Measurements from ENCODE around the gene CFAP91.

DNA sequence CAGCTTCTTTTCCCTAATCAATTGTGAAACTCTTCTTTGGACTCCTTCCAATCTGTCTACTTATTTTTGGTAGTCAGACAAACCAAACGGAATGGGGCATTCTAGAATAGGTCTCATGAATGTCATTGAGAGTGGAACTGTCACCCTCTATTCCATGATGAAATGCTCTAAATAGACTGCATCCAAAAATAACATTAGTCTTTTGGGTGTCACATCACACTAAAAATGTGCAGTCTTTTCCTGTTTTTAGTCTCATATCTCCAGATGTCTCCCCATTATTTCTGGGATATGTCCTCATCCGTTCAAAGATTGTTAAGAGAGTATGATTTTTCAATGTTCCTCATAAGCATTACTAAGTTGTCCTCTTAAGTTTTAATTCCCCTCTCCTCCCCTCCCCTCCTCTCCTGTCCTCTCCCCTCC is 831.4 kb upstream of the LSAMP start:
- RRBS = no CpG with 5 or more reads among the region's 2 CpGs

DNA sequence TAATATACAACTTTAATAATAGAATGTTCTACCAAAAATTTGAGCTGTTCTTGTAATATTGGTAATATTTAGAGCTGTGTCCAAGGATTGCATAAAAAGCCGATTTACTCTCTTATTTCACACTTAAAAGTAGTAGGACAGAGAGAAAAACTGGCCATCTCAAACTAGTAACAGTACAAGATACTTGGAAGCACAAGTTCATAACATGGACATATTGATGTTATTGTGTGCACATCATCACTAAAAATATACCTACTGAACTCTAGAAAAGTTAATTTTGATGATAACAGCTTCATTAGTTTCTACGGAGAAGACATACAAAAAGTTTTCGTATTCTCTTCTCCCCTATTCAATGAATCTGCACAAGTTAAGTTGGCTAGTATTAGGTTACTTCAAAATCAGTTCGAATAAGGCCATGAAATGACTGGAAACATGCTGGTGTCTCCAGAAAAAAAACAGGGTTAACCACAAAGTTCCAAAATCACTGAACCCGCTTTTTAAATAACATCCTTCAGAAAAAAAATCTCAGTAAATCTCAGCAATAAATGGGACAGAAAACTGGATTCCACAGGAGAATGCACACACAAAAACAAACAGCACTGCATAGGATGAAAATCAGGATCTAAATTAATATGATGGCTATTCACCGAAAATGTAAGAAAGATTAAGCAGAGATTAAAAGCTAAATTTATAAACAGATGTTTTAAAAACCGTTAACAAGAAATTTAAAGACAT is 1.3 kb downstream of the IGSF11 start:
- RRBS = no CpG with 5 or more reads among the region's 7 CpGs

GRCh38 chr3:119257148-119257937 is 16.7 kb upstream of the B4GALT4 start:
- RRBS = no CpG with 5 or more reads among the region's 11 CpGs

DNA sequence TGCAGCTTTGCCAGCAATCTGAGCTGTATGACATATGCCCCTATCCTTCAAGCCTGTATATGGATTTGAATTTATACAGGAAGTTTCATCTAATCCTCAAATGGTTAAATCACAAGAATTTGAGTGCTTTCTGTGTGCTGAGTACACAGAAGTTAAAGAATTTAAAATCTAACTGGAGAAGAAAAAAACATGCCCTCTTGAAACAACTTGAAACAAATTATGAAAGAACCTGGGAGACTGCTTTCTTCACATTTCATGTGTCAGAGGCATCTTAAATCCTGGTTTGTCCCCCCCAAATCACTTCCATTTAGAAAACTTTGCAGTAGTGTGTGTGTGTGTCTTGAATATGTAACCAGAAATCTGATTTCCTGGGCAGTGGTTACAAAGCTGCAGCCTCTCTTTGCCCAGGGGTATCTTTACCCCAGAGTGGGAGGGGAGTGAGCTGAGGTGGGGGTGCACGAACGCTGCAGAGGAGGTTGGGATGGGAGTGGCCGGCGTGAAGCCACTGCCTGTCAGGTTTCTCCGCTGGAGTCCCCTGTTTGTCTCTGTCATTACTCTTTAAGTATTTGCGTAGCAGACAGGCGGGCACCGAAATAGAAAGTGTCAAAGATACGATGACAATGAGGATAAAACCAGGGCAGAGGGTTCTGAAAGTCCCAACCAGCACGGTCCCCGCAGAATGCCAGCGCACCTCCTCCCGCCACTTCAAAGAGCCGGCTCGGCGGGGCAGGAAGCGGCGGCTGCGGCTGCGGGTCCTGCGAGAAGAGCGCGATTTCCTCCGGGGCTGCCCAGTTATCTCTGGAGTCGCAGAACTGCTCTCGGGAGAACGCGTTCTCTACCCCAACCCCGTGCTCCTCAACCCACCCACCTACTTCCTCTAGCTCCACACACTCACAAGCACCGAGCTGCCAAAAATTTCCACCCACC is 541 bp upstream of the ARHGAP31 start:
- RRBS = 1% methylated on average over 11 of the region's 30 CpGs

- RRBS = no CpG with 5 or more reads among the region's 1 CpG
Measured at GRCh38 chr3:119305366-119305757, 11.2 kb downstream of the ARHGAP31 start.

GRCh38 chr3:119322901-119323750 is 28.9 kb downstream of the ARHGAP31 start:
- RRBS = 2% methylated on average over 12 of the region's 67 CpGs

- RRBS = no CpG with 5 or more reads among the region's 12 CpGs
Measured at GRCh38 chr3:119329401-119330408, 35.5 kb downstream of the ARHGAP31 start.

- RRBS = no CpG with 5 or more reads among the region's 10 CpGs
Measured at GRCh38 chr3:119352080-119353418, 58.4 kb downstream of the ARHGAP31 start.

DNA sequence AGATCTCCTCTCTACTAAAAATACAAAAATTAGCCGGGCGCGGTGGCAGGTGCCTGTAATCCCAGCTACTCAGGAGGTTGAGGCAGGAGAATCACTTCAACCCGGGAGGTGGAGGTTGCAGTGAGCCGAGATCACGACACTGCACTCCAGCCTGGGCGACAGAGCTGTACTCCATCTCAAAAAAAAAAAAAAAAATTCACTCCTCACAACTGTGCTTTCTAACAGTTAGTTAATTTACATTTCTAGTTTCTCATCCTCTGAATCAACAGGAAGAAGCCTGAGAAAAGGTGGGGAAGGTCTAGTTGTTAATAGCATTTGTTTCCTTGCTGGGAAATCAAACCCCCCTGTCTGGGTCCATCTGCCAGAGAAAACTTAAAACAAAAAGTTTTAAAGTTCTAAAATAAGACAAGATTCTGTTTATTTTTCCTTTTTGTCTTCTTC is 62.4 kb downstream of the TMEM39A start:
- RRBS = no CpG with 5 or more reads among the region's 7 CpGs

GRCh38 chr3:119430954-119431471 is 32.4 kb downstream of the TMEM39A start:
- RRBS = no CpG with 5 or more reads among the region's 2 CpGs

- RRBS = no CpG with 5 or more reads among the region's 7 CpGs
Measured at GRCh38 chr3:119459535-119460630, 3.5 kb downstream of the TMEM39A start.

GRCh38 chr3:119570002-119570696 is 9.1 kb upstream of the ADPRH start:
- RRBS = no CpG with 5 or more reads among the region's 8 CpGs

GRCh38 chr3:119598338-119598798 is 683 bp downstream of the PLA1A start:
- RRBS = no CpG with 5 or more reads among the region's 1 CpG

DNA sequence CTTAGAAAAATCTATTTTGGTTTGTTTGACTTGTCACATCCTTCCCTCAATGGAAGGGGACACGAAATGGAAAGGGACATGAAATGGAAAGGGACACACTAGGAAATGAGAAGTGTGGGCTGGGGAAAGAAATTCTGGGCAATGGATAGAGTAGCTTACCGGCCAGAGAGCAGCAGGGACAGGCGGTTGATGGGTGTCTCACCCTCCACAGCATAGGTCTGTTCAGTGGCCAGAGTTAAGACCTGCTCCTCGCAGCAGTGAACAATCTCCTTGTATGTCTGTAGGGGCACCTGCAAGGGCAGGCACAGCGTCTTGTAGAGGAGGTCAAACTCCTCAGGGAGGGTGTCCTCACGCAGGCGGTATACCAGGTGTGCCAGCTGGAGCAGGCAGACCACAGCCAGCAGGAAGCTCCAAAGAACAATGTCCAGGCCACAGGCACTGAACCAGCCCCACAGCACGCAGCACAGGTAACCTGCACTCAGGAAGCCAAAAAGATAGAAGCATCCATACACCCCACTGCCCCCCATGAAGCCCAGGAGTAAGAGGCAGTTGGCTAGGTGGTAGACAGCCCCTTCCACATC is 525 bp downstream of the POPDC2 start:
- RRBS = no CpG with 5 or more reads among the region's 8 CpGs

- RRBS = no CpG with 5 or more reads among the region's 6 CpGs
Measured at GRCh38 chr3:119676102-119676657, 1.0 kb downstream of the COX17 start.

DNA sequence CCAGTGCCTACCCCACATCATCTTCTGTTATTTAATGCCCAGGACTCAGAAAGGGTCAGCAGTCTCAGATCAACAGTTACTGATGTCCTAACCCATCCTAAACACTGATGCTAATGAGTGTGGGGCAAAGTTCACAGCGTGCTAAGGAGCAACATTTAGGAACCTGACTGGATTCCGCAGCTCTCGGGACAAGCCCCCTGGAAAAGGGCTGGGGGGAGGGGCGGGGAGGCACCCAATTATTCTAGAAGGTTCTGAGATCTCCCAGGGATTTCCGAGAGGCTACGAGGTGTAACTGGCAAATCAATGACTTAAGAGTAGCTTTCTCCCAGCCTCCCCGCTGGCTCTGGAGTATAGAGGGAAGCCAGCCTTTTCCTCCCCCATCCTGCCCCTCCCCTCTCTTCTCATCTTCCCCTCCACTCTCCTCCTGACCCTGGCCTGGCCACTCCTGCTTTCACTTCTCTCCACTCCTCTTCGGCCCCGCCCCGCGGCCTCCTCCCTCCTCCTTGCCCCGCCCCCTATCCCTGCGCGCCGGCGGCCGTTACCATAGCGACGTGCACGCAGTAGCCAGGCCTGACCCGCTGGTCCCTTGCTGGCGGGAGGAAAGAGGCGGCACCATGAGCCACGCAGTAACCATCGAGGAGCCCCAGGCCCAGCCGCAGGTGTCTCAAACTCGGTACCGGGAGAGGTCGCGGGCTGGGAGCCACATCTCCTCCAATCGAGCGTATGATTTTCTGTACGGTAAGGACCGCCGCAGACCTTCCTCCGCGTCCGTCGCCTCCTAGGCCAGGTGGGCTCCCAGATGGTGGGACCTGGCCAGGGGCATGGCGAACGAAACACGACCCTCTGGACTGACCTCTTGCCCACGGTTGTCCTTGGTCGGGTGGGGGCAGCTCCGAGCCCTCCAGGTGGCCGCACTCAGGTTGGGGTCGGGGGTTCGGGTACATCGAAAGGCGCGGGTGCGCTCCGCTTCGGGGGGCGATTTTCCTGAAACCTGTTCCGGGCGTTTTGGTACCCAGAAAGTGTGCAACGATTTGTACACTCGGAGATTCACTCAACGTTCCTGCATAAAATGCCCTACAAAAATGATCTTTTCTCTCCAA is at the start of gene CFAP91:
TSS of gene CFAP91 (plus strand) at position 538 of the 1,100 bp plus-strand sequence.
- RRBS = no CpG with 5 or more reads among the region's 60 CpGs

DNA sequence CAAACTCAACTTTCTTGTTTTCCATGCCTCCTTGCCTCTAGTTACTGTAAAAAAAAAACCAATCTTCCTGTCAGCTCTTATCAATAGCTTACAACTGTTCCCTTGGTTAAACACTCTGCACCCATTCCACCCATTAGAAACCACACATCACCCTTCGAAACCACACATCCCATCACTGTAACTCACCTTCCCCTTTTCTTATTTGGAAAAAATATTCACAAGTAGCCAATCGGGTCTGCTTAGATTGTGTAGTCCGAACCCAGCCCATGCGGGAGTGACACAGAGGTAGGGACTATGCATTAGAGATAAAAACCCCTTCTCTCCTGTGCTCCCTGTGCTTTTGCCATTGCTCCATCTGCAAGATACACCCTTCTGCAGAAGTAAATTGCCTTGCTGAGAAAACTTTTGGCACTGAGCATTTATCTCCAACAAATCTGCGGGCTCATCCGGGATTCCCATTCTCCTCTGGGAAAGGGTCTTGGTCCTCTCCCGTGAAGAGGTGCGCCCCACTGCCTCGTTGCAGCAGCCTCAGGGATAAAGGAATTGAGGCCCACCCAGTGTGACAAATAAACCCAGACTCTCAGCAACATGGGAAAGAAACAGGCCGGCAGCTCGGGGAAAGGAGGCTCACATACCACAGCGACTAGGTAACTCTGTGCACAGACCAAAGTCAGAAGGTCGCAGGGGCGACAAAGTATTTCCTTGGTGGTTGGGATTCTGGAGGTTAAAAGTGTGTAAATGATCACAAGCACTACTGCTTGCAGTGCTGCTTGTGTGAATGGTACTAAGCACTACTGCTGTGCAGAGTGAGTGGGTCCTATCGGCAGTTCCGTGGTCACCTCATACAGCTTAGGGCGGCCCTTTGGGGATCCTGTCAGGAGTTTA is 54.6 kb downstream of the GSK3B start:
- RRBS = no CpG with 5 or more reads among the region's 17 CpGs

- RRBS = no CpG with 5 or more reads among the region's 23 CpGs
Measured at GRCh38 chr3:120095608-120095871, 1.3 kb upstream of the GSK3B start.

- RRBS = no CpG with 5 or more reads among the region's 8 CpGs
Measured at GRCh38 chr3:120567772-120568687, 28.1 kb upstream of the NDUFB4 start.

Data from Jurkat, Clone E6-1 (cell line).